Metanephros (tissue), 2 donors: ENCODE results near the gene IL26.

- RAMPAGE, long total RNA = no peak
These were observed 100.4 kb downstream of the SRGAP1 start for GRCh38 chr12:63944832-63945361.

DNA sequence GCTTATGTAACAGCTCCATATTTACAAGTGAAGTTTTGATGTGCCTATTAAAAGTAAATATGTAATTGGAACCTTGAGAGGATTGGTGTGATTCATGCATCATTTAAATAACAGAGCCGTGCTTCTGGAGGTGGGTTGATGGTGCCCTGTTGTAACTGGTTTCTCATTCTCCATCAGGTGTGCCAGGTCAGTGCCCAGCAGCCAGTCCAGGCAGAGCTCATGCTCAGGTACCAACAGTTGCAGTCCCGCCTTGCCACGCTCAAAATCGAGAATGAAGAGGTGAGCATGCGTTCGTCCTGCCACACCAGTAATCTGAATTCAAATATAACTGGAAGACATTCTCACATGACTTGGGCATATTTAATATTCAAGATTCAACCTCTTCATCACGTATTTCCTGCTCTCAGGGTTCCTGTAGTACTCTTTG, 157.1 kb downstream of the KICS2 start:
- RAMPAGE, long total RNA = no peak

DNA sequence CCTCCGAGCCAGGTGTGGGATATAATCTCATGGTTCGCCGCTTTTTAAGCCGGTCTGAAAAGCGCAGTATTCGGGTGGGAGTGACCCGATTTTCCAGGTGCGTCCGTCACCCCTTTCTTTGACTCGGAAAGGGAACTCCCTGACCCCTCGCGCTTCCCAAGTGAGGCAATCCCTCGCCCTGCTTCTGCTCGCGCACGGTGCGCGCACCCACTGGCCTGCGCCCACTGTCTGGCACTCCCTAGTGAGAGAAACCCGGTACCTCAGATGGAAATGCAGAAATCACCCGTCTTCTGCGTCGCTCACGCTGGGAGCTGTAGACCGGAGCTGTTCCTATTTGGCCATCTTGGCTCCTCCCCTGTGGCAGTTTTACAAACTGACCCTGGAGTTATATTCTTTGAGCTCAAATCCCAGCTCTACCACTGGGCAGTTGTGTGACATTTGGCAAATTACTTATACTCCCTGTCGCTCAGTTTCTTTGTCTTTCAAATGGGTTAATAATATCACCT, 71.0 kb upstream of the KICS2 start:
- RAMPAGE, long total RNA = no peak

GRCh38 chr12:64452686-64453216, 831 bp downstream of the TBK1 start:
- RAMPAGE, long total RNA = no peak

DNA sequence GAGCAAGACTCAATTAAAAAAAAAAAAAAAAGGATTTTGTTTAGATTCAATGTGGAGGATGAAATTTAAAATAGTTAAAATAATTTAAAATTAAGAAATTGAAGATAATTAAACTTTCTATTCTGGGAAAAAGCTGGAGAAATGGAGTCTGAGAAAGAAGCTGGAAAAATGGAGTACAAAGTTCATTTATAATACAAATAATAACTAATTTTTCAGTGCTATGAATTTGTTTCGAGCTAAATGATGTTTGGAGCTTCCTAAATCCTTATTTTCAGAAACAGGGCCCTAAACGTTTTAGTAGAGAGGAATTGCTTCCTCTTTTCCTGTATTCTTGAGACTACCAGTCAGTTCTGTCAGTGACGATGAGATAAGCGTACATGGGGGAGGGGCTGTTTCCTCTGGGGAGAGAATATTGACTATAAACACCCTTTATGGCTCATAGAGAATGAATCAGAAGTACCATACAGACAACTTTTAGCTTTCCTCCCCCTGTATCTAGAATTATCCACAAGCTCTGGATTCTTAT, 5.0 kb downstream of the TBK1 start:
- RAMPAGE, long total RNA = no peak

- RAMPAGE, long total RNA = no peak
These were observed 41.9 kb downstream of the RASSF3 start for GRCh38 chr12:64652259-64652572.

DNA sequence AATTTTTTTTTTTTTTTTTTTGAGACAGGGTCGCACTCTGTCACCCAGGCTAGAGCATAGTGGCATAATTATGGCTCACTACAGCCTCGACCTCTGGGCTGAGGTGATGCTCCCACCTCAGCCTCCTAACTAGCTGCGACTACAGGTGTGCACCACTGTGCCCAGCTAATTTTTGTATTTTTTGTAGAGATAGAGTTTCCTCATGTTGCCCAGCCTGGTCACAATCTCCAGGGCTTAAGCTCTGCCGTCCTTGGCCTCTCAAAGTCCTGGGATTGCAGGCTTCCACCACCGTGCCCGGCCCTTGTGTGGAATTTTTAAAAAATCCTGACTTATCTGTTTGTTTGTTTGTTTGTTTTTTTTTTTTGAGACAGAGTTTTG, 73.8 kb downstream of the RASSF3 start:
- RAMPAGE, long total RNA = no peak

GRCh38 chr12:65238270-65239149, 40.0 kb upstream of the MSRB3 start:
- RAMPAGE, long total RNA = no peak

DNA sequence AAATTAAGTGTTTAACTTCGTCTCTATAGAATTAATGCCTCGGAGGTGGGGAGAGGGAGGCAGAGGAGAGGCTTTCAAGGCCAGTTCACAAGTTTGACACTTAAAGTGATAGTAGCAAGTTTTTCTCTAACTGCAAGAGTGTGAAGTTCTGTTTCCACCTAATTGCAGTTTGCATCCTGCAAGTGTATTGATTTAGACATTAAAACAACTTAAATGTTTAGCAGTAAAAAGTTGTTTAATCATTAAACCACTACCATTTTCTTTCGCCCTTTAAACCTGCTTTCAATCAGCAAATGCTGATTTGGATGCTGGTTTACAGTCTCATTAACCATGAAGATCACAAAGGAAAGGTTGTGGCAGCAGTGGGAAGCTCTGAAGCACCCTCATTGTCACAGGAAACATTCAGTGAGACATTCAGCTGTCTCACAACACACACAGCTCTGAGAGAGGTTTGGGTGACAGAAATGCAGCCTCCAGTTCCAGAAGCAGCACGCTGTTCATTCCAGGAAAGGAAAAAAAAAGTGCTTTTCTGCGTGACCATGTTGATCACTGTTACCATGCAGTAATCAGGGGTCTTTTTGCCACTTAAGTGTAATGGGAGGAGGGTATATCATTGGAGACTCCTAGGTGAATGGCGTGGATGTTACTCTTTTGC, 102.2 kb downstream of the HMGA2 start:
- RAMPAGE, long total RNA = no peak

- RAMPAGE, long total RNA = no peak
These were observed 2.9 kb downstream of the LLPH start for GRCh38 chr12:66127704-66128034.

- RAMPAGE, long total RNA = no peak
These were observed 1.6 kb downstream of the IRAK3 start for GRCh38 chr12:66190417-66191213.

DNA sequence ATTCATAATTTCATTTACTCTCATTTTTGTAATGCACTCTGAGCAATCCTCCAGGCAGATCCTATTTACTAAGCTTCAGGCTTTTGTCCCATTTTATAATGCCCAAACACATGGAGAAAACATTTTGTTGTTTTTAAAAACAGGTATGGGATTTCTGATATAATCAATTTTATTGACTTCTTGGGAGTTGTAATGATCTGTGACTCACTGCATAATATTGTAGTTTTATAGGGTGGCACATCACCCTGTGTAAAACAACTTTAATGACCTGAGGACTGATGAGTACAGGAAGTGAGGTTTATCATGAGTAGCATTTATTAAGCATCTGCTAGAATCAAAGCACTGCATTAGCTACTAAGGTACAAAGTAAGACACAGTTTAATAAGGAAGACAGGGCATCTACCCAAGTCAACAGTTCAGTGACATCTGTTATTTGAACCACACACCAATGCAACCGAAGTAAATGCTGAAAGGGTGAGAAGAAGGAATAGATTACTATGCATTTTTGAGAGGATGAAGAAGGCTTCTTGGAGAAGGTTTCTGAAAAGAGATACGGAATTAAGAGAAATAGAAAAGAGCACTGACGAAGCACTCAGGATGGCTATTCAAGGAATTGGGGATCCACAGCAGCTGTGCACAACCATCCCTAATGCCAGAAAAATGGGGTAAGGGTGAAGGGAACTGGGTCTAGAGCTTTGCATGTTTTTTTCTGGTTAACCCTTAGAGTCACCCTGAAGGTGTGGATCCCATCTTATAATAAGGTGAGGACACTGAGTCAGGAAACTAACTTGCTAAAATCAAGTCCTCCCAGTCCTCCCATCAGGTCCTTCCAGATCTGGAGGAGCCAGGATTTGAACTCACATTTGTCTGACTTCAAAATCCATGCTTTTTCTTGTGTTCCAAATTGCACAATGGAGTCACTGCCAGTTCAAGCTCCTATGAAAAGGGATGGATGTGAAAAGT, 50.6 kb upstream of the HELB start:
- RAMPAGE, long total RNA = no peak

GRCh38 chr12:67023523-67024470, 245.4 kb upstream of the CAND1 start:
- RAMPAGE, long total RNA = no peak

DNA sequence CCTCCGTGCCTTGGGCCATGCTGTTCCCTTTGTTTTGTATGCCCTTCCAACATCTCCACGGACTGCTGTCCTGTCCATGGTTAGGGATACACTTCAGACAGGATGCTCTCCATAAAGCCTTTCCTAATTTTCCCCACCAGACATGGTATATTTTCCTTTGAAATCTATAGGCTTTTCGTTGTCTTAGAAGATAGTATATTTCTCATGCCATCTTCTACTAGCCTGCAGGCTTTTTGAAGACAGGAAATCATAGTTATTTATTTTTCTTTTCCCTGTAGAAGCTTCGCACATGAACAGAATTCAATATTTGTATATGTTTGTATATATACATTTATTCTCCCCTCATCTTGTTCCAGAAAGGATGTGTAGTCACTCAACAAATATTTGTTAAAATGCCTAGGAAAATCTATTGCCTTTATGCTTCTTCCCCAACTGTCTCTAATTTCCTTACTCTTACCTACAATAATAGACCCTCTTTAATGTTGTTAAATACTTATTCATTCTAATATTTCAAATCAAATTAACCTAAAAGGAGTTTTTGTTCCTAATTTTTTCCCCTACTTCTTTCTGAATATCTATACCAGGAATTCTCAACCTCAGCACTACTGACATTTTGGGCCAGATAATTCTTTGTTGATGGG, 237.1 kb upstream of the CAND1 start:
- RAMPAGE, long total RNA = no peak

- RAMPAGE, long total RNA = no peak
These were observed 15.2 kb downstream of the CAND1 start for GRCh38 chr12:67284185-67284872.

- RAMPAGE, long total RNA = no peak
These were observed 29.8 kb downstream of the CAND1 start for GRCh38 chr12:67298906-67299349.

DNA sequence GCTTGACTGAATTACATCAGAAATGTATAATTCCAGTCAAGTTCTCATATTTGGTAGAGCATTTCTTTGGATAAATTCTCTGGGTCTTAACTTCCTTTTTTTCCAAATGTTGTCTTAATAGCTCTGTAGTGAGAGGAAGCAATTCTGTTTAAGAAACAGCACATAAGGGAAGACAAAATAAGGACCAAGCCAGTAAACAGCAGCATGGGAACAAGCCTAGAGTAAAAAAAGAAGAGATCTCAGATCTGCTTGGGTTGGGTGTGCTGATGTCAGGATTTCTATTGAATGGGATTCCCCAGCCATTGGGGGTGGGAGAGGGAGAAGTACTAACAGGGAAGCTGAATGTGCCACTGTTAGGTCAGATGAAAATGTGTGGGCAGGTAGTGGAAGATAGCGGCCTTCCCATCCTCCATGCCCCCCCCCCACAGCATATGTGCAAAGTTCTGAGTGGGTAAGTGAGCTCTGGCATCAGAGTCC, 14.1 kb upstream of the DYRK2 start:
- RAMPAGE, long total RNA = no peak

GRCh38 chr12:67667732-67668391, 19.3 kb downstream of the DYRK2 start:
- RAMPAGE, long total RNA = no peak

- RAMPAGE, long total RNA = no peak
These were observed 49.9 kb downstream of the DYRK2 start for GRCh38 chr12:67698373-67698964.

- RAMPAGE, long total RNA = no peak
These were observed at the start of gene IL26 for GRCh38 chr12:68225530-68226005. Gene IL26 (minus strand): TSS chr12:68225810.